H1 (cell line): ENCODE measurements around a stretch of chr10.

- RRBS = no CpG with 5 or more reads among the region's 2 CpGs
CAGE:
- cytosol, long polyA plus RNA = no peak
- long polyA plus RNA = no peak
- nucleus, long polyA plus RNA = no peak
These were observed 98.7 kb upstream of the PHYHIPL start for GRCh38 chr10:59077735-59078212.

GRCh38 chr10:59704560-59704954 lies 5.1 kb downstream of the SLC16A9 start:
- RRBS = no CpG with 5 or more reads among the region's 2 CpGs
CAGE:
- cytosol, long polyA plus RNA = no peak
- long polyA plus RNA = no peak
- nucleus, long polyA plus RNA = no peak

GRCh38 chr10:59709195-59709458 lies 523 bp downstream of the SLC16A9 start:
- RRBS = 1% methylated on average over 6 of the region's 16 CpGs
CAGE:
- cytosol, long polyA plus RNA = no peak
- long polyA plus RNA = no peak
- nucleus, long polyA plus RNA = no peak

GRCh38 chr10:59792865-59793275 lies 39.6 kb upstream of the MRLN start:
- RRBS = no CpG with 5 or more reads among the region's 12 CpGs
CAGE:
- cytosol, long polyA plus RNA = no peak
- long polyA plus RNA = no peak
- nucleus, long polyA plus RNA = no peak

- RRBS = no CpG with 5 or more reads among the region's 8 CpGs
CAGE:
- cytosol, long polyA plus RNA = no peak
- long polyA plus RNA = no peak
- nucleus, long polyA plus RNA = no peak
These were observed 107.7 kb downstream of the ANK3 start for GRCh38 chr10:60281798-60282476.

DNA sequence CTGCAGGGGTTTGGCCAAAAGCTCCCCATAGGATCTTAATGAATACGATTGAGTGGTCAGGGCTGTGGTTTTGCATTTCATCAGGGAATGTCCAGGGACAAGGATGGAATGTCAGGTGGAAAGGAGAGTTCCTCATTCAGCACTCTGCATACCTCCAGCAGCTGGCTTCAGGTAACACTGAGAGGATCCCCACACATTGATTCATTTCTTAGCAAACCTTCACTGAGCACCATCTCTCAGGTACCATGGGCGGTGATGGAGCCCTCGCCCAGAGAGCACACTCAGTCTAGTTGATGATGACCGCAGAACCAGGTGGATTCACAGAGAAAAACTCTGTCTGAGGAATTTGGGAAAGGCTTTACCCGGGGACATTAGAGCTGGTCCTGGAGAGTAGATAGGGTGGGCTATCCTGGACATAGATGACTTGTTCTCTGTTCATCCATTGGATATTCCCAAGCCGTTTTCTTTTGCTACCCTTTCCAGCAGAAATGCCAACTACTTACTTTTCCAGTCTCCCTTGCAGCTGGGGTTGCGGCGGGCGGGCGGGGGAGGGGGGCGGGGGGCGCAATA lies 27.1 kb downstream of the ANK3 start:
- RRBS = no CpG with 5 or more reads among the region's 12 CpGs
CAGE:
- cytosol, long polyA plus RNA = no peak
- long polyA plus RNA = no peak
- nucleus, long polyA plus RNA = no peak

DNA sequence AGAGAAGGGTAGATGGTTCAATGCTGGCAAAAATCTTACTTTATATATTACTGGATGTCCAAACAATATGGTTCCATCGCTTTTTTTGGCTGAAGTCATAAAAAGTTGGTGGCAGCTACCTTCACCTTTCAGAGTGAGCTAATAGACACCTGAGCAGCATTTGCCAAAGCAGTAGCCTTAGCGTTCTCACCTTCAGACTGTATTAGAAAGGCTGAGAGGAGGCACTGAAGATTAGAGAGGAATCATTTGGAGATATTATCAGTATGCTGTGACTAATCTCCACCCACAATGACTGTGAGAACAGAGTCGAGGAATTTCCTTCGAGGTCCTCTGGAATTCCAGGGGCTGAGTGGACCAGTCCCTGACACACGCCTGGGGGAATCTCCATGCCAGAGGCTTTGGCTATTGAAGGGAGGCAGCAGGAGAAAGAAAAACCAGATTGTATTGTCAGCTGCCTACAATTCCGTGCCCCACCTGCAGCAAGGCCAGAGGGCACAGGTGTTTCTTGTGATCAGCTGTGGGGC lies 25.0 kb upstream of the ANK3 start:
- RRBS = no CpG with 5 or more reads among the region's 6 CpGs
CAGE:
- cytosol, long polyA plus RNA = no peak
- long polyA plus RNA = no peak
- nucleus, long polyA plus RNA = no peak

DNA sequence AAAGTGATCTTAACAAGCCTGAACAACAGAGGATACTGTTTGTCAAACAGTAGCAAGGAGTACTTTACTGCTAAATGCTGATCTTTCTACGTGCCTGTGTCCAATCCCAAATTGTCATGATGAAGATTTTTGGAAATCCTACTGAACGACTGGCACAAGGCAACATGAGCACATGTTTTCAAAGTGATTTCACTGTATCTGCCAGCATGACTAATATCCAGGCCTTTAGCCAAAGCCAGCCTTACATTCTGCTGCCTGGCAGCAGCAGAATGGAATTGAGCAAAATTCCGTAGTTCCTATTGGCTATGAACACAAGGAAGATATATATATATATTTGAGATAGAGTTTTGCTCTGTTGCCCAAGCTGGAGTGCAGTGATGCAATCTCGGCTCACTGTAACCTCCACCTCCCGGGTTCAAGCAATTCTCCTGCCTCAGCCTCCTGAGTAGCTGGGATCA lies 91.5 kb upstream of the ANK3 start:
- RRBS = no CpG with 5 or more reads among the region's 5 CpGs
CAGE:
- cytosol, long polyA plus RNA = no peak
- long polyA plus RNA = no peak
- nucleus, long polyA plus RNA = no peak

GRCh38 chr10:60707779-60708208 lies 70.5 kb upstream of the CDK1 start:
- RRBS = no CpG with 5 or more reads among the region's 4 CpGs
CAGE:
- cytosol, long polyA plus RNA = no peak
- long polyA plus RNA = no peak
- nucleus, long polyA plus RNA = no peak

DNA sequence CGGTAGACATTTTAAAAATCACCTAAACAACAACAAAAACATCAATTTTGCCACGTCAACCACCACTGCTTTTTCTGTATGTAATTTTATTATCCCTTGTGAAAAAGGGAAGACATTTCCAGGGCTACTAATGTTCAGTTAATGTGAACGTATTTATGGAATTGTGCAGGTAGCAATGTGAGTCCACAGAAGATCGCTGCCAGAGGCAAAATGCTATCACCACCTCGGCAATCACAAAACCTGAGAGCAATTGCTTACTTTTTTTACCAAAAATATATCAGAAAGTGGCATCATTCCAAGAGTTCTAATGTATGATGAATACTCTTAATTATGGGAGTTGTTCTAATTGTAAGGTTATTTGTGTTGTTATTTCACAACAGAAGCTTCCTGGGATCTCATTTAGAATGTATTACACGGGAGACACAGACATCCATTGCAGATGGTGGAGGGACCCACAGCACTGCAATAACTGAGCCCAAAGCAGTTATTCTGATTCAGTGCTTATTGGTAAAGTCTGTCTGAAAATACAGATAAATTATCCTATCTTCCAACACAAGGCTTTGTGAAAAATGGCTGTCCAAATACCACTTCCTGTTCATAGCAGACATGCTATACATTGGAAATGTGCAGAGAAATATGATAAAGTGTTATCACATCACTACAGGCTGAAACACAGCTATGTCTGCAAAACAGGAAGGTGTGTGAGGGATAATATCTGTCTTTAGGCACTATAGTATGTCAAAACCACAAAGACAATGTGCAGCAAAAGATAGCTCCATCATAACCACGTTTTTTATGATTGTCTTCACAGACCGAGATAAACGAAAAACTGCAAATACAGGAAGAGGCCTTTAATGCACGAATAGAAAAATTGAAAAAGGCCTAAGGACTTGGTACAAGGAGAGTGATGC lies 102.7 kb downstream of the CABCOCO1 start:
- RRBS = no CpG with 5 or more reads among the region's 10 CpGs
CAGE:
- cytosol, long polyA plus RNA = no peak
- long polyA plus RNA = no peak
- nucleus, long polyA plus RNA = no peak

- RRBS = no CpG with 5 or more reads among the region's 3 CpGs
CAGE:
- cytosol, long polyA plus RNA = no peak
- long polyA plus RNA = no peak
- nucleus, long polyA plus RNA = no peak
These were observed 56.4 kb upstream of the ARID5B start for GRCh38 chr10:61845077-61845577.

DNA sequence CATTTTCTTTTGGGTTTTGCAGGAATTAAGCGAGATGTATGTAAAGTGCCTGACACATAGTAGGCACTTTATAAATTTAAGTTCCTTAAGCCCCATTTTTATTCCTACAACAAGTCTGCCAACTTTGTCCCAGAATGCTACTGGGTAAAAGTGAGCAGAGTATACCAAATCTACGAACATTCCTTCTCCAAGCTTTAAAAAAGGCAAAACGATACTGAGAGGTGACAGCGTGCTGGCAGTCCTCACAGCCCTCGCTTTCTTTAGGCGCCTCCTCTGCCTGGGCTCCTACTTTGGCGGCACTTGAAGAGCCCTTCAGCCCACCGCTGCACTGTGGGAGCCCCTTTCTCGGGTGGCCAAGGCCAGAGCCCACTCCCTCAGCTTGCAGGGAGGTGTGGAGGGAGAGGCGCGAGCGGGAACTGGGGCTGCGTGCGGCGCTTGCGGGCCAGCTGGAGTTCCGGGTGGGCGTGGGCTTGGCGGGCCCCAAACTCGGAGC lies 34.2 kb upstream of the ARID5B start:
- RRBS = no CpG with 5 or more reads among the region's 20 CpGs
CAGE:
- cytosol, long polyA plus RNA = no peak
- long polyA plus RNA = no peak
- nucleus, long polyA plus RNA = no peak

- RRBS = no CpG with 5 or more reads among the region's 34 CpGs
CAGE:
- cytosol, long polyA plus RNA = no peak
- long polyA plus RNA = no peak
- nucleus, long polyA plus RNA = no peak
These were observed 1.3 kb upstream of the ARID5B start for GRCh38 chr10:61899879-61900974.

DNA sequence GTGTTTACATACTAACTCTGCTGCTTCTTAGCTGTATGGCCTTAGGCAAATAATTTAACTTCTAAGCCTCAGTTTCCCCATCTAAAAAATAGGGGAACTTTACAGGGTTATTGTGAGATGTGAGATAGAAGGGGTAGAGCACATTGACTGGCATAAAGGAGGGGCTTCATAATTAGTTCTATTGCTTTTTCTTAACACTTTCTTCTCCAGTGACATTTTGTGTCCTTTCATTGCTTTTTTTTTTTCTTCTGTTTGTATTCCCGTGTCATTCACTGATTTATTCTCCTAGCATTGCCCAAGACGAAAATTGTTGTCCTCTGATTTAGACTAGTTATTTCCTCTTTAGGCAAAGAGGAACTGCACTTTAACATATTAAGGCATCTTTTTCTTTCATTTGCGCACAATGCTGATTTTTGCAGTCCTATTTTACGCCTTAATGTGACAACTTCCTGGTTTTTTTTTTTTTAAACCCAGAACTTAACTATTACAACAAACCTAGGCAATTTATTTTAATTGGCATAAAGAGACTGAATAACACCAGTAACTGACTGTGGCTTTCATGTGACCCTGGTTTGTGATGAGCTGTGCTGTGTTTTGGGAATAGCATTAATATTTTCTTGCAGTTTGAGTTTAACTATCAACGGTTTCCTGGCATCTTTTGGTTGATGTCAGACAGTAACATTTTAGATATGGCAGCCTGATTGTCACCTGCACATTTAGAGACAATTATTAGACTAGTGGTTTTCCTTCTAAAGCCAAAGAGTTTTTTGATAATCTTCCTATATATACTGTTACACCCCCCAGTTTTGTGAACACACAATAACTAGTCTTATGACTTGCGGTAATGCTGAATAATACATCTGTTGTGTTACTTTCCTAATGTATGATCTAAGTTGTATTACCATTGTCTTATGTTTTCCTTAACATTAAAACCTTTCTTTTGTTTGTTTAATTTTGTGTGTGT lies 39.8 kb downstream of the ARID5B start:
- RRBS = no CpG with 5 or more reads among the region's 6 CpGs
CAGE:
- cytosol, long polyA plus RNA = no peak
- long polyA plus RNA = no peak
- nucleus, long polyA plus RNA = no peak

DNA sequence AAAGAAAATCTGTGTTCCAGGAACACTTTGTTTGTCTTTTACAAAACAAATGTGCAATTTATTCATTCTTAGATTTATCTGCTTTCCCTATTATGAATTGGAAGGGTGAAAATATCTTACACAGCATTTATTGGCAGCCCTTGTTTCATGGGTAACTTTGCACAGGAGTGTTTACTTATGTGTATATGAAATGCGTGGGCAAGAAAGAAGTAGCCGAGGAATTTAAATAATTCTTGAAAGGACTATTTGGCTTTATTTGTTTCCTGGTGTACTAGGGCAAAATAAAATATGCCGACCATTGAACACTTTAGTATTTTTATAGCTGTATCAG lies 93.6 kb downstream of the ARID5B start:
- RRBS = no CpG with 5 or more reads among the region's 3 CpGs
CAGE:
- cytosol, long polyA plus RNA = no peak
- long polyA plus RNA = no peak
- nucleus, long polyA plus RNA = no peak

- RRBS = no CpG with 5 or more reads among the region's 2 CpGs
CAGE:
- cytosol, long polyA plus RNA = no peak
- long polyA plus RNA = no peak
- nucleus, long polyA plus RNA = no peak
These were observed 175.4 kb downstream of the ARID5B start for GRCh38 chr10:62076815-62077418.

GRCh38 chr10:62608045-62608536 lies 196.4 kb upstream of the ADO start:
- RRBS = no CpG with 5 or more reads among the region's 21 CpGs
CAGE:
- cytosol, long polyA plus RNA = no peak
- long polyA plus RNA = no peak
- nucleus, long polyA plus RNA = no peak

DNA sequence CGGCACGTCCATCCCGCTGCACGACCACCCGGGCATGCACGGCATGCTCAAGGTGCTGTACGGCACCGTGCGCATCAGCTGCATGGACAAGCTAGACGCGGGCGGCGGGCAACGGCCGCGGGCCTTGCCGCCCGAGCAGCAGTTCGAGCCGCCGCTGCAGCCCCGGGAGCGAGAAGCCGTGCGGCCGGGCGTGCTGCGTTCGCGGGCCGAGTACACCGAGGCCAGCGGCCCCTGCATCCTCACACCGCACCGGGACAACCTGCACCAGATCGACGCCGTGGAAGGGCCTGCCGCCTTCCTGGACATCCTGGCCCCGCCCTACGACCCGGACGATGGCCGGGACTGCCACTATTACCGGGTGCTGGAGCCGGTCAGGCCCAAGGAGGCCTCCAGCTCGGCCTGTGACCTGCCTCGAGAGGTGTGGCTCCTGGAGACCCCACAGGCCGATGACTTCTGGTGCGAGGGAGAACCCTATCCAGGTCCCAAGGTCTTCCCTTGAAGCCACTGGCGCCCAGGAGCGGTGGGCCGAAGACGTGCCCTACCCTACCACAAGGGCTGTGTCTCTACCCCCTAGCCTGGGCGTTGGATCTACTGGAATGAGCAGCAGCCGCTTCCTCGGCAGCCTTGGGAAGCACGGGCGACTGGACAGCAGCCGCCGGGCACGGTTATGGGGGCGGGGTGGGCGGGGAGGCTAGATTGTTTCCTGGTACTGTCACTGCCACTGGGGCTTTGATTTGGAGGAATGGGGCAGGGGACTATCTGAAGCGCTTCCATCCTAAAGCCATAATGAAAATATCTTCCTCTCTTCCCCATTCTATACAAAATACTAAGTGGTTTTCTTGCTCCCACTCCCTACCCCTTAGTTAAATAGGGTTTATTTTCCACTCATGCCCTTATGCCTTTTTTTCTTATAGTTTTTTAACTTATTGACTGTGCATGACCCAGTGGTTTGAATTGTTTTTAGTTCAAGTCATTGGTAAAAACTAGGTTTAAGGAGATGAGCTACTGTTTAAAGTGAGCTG lies 1.2 kb downstream of the ADO start:
- RRBS = under 1% methylated on average over 16 of the region's 65 CpGs
CAGE:
- cytosol, long polyA plus RNA = no peak
- long polyA plus RNA = no peak
- nucleus, long polyA plus RNA = no peak

DNA sequence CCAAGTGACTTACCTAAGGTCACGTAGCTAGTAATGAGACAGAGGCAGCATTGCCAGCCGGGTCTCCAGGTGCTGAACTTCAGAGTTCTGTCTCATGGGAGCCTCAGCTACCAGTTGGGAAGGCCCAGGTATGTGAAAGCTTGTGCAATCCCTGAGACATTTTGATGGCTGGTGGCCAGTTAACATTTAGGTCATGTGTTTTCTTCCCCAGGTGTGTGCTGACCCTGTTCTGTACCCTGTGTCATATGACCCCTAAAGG lies 10.8 kb upstream of the EGR2 start:
- RRBS = no CpG with 5 or more reads among the region's 2 CpGs
CAGE:
- cytosol, long polyA plus RNA = no peak
- long polyA plus RNA = no peak
- nucleus, long polyA plus RNA = no peak

GRCh38 chr10:63161523-63162008 lies 28.4 kb downstream of the NRBF2 start:
- RRBS = no CpG with 5 or more reads among the region's 3 CpGs
CAGE:
- cytosol, long polyA plus RNA = no peak
- long polyA plus RNA = no peak
- nucleus, long polyA plus RNA = no peak